ENCODE results near the gene FTCDNL1.

DNA sequence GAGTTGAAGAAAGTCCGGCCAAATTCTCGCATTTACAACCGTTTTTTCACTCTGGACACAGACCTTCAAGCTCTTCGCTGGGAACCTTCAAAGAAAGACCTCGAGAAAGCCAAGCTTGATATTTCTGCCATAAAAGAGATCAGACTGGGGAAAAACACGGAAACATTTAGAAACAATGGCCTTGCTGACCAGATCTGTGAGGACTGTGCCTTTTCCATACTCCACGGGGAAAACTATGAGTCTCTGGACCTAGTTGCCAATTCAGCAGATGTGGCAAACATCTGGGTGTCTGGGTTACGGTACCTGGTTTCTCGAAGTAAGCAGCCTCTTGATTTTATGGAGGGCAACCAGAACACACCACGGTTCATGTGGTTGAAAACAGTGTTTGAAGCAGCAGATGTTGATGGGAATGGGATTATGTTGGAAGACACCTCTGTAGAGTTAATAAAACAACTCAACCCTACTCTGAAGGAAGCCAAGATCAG is 279.5 kb downstream of the PLCL1 start:
- PRO-cap, 10 experiments: no peak in any of the 10 experiments

DNA sequence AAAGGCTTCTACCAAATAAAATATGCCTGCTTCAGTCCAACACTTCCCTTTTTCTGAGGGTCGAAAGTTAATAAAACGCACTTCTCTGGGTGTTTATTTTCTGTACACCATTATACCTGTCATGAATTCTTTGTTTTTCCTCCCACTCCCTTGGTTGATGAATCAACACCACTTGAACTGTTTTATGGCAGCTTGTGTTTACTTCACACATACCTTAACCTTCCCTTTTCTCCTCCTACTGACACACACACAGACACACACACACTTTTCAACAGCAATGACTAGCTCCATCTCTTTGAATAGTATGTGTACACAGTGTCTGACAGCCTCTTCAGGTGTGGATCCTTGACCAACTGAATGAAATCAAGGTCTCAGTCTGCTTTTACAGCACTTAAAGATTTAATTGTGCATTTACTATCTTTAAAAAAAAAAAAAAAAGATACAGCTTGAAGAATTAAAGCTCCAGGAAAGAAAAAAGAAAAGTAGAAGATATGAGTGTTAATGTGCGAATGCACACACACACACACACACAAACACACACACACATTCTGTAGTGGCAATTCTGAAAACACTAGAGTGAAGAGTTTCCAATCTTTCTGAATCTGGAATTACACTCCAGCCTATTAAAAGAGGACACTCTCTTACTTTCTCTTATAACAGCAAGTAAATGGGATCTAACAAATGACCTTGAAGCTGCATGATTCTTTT is 91.2 kb downstream of the SATB2 start:
- PRO-cap, 10 experiments: no peak in any of the 10 experiments

DNA sequence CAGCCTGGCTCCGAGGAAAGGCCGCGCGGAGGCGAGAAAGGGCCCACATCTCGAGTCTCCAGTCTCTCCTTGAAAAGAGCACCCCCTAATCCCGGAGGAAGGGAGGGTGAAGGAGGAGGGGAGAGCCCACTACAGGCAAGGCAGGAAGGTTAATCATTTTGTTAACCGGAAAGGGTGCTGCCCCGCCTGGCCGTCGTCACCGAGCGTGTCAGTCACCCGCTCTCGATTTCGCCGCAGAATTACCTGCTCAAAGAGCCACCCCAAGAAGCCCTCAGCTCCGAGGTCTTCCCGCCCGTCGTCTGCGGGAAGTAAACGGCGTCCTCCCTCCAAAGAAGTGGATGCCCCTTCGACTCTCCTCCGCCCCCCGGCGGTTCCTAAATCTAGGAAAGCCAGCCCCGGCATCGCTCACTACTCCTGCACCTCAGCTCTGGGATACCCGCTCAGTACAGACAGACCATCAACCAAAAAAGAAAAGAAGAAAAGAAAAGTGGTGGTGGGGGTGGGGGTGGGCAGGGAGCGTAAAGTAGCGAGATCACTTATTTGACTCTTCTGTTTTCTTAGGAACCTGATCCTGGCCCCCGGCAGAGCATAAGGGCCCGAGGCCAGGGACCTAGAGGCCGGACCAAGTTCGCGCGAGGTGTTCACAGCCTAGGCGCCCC is 11.4 kb upstream of the SATB2 start:
- PRO-cap, 10 experiments: no peak in any of the 10 experiments

GRCh38 chr2:199850461-199851430 is at the start of gene FTCDNL1:
TSS of gene FTCDNL1 (minus strand) at chr2:199851192.
- PRO-cap, 10 experiments: peak in 9 of 10 experiments; most common plus-strand start chr2:199850930 (in 5); most common minus-strand start chr2:199851180 (in 7)

GRCh38 chr2:199851431-199851844 is 446 bp upstream of the FTCDNL1 start:
- PRO-cap, 10 experiments: no peak in any of the 10 experiments

- PRO-cap, 10 experiments: no peak in any of the 10 experiments
These were observed 131.5 kb downstream of the MAIP1 start for GRCh38 chr2:200086871-200087377.

DNA sequence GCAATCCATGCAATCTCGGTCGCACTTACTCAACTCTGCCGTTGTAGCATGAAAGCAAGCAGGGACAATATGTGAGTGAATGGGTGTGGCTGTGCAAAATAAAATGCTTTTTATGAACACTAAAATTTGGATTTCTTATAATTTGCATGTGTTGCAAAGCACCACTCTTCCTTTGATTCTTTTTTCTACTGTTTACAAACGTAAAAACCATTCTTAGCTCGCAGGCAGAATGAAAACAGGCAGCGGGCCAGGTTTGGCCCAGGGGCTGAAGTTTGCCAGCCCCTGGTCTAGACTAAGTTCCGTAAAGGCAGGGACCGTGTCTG is 83.8 kb upstream of the SPATS2L start:
- PRO-cap, 10 experiments: no peak in any of the 10 experiments

GRCh38 chr2:200363737-200364279 is 57.3 kb downstream of the SPATS2L start:
- PRO-cap, 10 experiments: peak in 1 of 10 experiments; most common plus-strand start chr2:200363815 (in 1)

DNA sequence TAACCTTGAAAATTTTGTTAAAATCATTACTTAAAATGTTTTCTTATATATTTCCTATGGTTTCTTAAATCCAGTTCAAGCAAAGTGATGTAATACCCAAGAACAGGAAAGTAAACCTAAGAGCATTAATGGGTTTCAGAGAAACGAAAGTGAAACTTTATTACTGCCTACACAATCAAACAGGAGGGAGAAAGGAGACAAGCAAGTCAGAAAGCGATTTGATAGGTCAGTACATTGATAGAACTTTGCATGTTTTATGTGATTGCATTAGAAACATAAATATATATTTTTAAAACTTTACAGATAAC is 77.3 kb downstream of the SPATS2L start:
- PRO-cap, 10 experiments: peak in 4 of 10 experiments; most common plus-strand start position 178 of the sequence (in 4); most common minus-strand start position 112 of the sequence (in 1)

DNA sequence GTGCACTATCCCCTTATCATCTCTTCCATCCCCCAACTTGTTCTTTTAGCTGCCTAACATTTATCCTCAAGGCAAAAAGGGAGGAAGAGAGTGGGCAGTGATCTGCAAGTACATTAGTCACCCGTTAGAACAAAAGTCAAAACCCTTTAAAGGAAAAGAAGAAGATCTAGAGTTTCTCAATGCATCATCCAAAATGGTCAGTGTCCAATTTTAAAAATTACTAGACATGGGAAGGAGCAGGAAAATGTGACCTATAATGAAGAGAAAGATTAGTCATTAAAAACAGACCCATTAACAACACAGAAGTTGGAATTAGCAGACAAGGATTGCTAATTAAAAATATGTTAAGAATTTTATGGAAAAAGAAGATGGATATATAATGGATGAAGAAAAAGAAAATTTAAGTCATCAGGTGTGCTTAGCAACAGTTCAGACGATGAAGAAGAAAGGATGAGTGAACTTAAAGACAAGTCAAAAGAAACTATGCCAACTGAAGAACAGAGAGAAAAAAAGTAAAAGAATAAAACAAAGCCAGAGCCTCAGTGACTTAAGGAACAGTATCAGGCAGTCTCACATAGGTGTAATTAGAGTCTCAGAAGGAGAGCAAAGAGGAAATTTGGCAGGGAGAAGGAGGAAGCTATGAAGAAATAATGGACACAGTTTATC is 77.3 kb downstream of the KCTD18 start:
- PRO-cap, 10 experiments: no peak in any of the 10 experiments

DNA sequence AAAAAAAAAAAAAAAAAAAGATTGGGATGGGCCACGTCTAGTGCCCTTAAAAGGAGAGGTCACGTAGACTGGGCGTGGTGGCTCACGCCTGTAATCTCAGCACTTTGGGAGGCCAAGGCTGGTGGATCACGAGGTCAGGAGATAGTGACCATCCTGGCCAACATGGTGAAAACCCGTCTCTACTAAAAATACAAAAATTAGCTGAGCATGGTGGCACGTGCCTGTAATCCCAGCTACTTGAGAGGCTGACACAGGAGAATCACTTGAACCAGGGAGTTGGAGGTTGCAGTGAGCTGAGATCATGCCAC is 19.4 kb downstream of the BZW1 start:
- PRO-cap, 10 experiments: no peak in any of the 10 experiments

DNA sequence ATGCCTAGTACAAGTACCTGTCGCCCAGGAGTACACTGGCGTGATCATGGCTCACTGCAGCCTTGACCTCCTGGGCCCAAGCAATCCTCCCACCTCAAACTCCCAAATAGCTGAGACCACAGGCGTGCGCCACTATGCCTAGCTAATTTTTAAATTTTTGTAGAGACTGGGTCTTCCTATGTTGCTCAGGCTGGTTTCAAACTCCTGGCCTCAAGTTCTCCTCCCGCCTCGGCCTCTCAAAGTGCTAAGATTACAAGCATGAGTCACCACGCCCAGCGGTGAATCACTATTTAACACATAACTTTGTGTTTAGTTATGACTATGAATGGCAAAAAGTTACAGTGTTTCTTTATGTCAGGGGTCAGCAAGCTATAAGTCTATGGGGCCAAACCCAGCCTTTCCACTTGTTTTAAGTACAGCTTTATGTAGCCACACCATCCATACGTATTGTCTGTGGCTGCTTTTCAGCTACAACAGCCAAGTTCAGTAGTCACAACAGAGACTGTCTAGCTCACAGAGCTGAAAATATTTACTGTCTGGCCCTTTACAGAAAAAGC is 18.8 kb downstream of the ORC2 start:
- PRO-cap, 10 experiments: no peak in any of the 10 experiments

DNA sequence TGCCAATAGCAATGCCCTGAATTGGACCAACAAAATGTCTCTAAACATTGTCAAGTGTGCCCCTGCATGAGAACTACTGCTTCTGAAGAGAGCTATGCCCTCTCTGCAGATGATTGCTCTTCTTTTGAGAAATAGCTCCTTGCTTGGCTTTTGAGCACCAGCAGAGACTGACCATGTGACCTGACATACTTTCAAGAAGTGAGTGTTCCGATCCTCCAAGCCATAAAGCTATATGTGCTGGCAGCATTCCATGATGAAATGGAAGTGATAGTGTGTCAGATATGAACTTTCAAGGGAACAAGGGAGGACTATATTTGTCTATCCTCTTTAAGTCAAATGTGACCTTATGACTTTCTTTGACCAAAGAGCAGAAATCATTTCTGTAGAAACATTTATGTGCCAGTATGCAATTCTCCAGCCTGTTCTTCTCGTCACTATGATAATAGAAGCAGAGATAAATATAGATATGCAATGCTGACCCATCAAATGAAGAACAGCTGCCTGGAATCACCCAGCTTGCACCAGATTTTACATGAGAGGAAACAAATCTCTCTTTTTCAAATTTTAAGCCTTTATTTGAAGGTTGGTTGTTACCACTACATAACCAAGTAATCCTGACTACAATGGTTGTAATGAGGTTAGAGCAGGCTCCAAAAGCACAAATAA is 14.4 kb downstream of the HYCC2 start:
- PRO-cap, 10 experiments: no peak in any of the 10 experiments

- PRO-cap, 10 experiments: peak in 1 of 10 experiments; most common plus-strand start chr2:201129329 (in 1); most common minus-strand start chr2:201129212 (in 1)
These were observed 13.3 kb downstream of the CFLAR start for GRCh38 chr2:201128934-201129976.

- PRO-cap, 10 experiments: no peak in any of the 10 experiments
These were observed 22.5 kb upstream of the CASP10 start for GRCh38 chr2:201160312-201160938.

DNA sequence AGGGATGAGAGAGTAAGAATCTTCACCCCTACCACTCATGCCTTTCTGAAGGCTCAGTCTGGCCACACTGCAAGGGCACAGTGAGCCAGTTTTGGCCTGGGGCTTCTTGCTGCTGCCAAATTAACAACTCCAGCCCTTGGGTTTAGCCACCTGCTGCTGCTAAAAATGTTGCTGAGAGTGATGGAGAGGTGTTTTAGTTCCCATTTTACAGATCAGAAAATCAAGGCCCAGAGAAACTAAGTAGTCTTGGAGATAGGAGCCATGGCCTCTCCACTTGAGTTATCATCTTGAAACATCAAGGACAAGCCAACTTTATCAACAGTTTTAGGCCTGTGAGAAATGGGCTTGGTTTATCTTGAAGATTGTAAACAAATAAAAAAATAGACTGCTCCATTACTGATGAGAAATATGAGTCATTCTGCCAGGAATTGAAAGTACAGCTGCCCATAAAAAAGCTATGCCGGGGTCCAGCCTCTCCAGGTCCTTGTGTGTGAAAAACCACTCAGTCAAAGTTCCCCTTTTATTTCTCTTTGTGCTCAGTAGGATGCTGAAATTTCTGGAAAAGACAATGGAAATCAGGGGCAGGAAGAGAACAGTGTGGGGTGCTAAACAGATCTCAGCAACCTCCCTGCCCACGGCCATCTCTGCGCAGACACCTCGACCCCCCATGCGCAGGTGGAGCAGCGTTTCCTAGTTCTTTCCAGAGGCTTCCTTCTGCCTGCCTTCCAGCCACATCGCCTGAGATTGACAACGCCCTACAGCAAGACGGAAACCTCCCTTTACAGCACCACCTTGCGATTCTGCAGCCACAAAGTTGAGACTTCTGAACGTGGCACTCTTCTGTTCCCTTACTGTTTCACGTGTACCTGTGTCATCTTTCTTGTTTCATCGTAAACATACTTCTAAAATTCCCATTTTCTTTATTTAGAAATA is 31.7 kb upstream of the CASP8 start:
- PRO-cap, 10 experiments: peak in 1 of 10 experiments; most common plus-strand start position 479 of the sequence (in 1); most common minus-strand start position 746 of the sequence (in 1)

DNA sequence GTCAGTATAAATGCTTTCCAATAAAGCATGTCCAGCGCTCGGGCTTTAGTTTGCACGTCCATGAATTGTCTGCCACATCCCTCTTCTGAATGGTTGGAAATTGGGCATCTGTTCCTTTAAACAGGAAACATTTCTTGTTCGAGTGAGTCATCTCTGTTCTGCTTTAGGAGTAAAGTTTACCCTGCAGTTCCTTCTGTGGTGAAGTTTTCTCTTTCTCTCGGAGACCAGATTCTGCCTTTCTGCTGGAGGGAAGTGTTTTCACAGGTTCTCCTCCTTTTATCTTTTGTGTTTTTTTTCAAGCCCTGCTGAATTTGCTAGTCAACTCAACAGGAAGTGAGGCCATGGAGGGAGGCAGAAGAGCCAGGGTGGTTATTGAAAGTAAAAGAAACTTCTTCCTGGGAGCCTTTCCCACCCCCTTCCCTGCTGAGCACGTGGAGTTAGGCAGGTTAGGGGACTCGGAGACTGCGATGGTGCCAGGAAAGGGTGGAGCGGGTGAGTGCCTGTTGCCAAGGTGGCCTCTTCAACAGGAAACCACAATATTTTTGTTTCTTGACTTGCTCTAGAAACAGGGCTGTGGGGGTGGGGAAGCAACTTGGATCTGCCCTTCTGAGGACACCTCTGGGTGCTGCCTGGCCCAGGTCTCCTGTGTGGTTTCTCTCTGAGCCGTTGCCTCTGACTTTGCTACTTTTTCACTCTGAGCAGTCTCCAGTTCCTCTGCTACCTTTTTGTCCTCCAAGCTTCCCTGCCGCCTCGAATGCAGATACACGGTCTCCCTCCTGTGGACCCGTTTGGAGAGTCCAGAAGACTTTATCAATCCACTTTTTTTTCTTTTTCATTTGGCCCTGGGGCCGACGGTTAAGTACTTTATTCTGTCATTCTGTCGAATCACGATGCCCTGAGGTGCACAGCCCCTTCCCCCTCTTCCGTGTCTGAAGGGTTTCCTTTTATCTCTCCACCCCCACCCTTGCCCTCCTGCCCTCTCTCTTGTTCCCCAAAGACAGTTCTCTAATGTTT is 2.1 kb upstream of the CASP8 start:
- PRO-cap, 10 experiments: peak in 9 of 10 experiments; most common plus-strand start position 221 of the sequence (in 3); most common minus-strand start position 91 of the sequence (in 8)

- PRO-cap, 10 experiments: no peak in any of the 10 experiments
These were observed 46.1 kb downstream of the C2CD6 start for GRCh38 chr2:201572753-201573315.

DNA sequence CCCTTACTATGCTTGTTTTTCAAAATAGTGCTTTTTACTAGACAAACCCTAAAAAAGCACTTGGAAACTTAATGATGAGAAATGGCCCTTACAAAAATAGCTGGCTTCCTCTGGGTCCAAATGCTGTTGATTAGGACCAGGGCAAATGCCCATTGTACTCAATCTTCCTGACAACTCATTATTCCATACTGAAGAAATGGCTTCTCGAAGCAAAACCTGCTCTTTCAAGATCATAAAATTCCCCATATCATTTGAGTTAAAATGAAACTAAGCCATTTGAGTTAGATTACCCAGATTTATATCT is 293 bp downstream of the MPP4 start:
- PRO-cap, 10 experiments: no peak in any of the 10 experiments

DNA sequence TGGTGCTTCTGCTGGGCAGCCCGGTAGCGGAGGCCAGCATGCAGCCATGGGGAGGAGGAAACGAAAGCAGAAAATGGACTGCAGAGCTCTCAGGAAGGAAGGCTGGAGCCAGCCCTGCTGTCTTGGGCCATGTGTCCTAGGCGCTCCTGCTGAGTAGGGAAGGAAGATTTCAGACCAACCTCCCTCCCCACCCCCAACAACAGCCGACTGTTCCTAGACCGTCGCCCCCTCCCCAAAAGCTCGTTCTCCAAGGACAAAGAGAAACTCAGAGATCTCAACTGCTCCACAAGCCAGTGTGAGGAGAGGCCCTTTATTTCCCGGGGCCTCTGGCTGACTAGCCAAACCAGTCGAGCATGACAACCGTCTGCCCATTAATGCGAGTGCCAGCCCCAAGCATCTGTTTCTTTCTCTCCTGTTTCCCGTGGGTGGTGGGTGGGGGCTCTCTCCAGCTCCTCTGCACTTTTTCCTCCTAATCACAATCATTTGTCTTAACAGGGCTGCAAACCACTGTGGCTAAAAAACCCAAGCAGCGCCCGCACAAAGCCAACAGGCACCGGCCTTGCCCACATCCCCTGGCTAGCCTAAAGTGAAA is 66.7 kb upstream of the FZD7 start:
- PRO-cap, 10 experiments: peak in 1 of 10 experiments; most common plus-strand start position 478 of the sequence (in 1); most common minus-strand start position 297 of the sequence (in 1)